Peyer's patch (tissue), 4 donors: ENCODE measurements around the gene AKR1C8.

- PRO-cap = no peak
- RAMPAGE, long total RNA, 4 experiments = no peak in any of the 4 experiments
Observed at GRCh38 chr10:3292552-3293054, 120.0 kb upstream of the PITRM1 start.

- PRO-cap = no peak
- RAMPAGE, long total RNA, 4 experiments = no peak in any of the 4 experiments
Observed at GRCh38 chr10:3451832-3452987, 279.6 kb upstream of the PITRM1 start.

DNA sequence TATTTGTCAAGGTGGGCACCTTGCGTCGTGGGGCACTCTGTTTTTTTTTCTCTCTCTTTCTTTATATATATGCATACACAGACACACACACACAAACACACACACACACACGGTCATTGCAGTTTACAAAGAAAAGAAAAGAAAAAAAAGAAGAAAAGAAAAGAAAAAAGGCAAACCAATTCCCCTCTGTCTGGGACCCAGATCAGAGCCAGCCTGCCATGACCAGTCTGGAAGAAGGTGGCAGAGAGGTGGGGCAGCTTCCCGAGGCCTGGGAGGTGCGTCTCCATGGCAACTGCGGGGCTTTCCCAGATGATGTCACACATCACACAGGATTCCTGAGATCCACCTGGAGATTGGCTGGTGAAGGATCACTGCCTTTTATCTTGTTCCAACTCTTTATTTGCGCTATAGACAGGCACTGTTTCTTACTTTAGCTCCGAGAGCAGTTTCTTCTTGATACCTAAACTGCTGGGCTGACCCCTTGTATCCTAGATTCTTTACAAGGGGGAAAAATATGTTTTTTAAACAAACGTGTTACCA, 298.7 kb downstream of the KLF6 start:
- PRO-cap = no peak
- RAMPAGE, long total RNA, 4 experiments = no peak in any of the 4 experiments

DNA sequence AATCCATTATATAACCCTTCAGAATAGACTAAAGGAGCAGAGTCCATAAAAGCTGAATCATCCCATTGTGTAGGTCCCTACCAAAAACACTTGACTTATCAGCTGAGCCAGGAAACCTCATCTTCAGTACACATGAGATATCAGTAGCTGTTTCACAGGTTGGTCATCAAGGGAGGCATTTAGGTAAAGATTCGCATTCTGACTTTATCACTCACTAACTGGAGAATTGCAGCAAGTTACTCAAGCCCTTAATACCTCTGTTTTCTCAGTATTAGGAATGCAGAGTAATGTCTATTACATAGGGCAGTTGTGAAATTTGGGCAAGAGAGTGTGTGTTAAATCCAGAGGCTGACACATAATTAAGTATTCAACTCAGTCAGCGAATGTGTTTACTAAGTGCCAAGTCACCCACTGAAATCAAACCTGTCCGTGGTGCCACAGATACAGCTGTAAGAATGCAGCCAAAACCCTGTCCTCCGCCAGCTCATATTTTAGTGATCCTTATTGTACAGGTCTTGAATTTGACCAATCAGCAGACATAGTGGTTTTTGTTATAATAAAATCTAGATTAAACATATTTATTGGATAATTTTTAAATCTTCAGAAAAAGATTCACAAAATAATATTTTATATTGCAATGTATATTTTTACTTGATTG, 44.5 kb downstream of the KLF6 start:
- PRO-cap = no peak
- RAMPAGE, long total RNA, 4 experiments = no peak in any of the 4 experiments

GRCh38 chr10:3770700-3771202, 14.3 kb downstream of the KLF6 start:
- PRO-cap = no peak
- RAMPAGE, long total RNA, 4 experiments = no peak in any of the 4 experiments

DNA sequence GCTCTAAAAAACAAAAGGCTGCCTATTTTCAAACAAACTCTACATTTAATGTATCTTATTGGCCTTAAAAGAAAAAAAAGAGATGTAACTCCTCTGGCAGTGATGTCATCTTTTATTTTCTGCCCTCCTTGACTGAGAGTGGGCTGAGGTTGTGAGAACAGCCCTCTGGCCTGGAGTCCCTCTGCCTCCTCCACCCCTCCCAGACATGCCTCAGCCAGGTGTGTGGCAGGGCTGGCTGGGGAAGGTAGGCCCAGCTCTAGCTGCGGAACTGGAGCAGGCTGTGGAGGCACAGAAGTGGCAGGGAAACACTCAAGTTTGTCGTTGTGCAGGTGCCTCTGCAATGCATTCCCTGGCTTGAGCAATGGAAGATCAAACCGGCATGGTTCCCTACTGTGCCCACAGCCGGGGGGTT, 9.1 kb downstream of the KLF6 start:
- PRO-cap = no peak
- RAMPAGE, long total RNA, 4 experiments = no peak in any of the 4 experiments

DNA sequence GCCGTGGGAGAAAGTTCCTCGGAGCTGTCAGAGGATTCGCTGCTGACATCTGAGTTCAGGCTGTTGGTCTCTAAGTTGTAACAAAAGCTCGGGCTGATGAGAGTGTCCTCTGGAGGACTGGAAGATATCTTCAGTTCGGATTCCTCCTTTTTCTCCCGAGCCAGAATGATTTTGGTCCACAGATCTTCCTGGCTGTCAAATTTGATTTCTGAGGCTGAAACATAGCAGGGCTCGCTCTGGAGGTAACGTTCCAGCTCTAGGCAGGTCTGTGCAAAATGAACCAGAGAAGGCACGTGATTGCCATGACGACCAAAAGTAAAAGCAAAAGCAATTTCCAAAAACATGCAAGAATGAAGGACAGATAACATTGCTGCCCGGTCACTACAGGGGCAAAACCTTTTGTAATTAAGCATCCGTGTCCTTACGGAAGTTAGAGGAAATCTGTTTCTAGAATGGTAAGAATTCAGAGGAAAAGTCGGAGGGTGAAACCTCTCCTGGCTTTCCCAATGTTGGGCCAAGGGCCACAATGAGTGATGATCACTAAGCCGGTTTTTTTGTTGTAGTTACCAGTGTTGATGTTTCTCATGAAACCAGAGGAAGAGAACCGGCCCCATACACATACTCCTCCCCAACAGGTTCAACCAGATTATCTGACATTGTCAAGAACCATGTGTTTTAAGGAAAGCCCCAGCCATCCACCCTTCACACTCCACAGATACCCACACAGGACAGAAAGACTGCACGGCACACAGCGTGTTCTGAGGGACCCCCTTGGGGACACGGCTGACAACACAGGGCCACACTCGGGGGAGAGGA, 2.9 kb downstream of the KLF6 start:
- PRO-cap = bidirectional peak, plus-strand start at position 585 of the sequence, minus-strand start at position 250 of the sequence
- RAMPAGE, long total RNA, 4 experiments = no peak in any of the 4 experiments

- PRO-cap = no peak
- RAMPAGE, long total RNA, 4 experiments = no peak in any of the 4 experiments
Observed at GRCh38 chr10:3805625-3806351, 20.8 kb upstream of the KLF6 start.

DNA sequence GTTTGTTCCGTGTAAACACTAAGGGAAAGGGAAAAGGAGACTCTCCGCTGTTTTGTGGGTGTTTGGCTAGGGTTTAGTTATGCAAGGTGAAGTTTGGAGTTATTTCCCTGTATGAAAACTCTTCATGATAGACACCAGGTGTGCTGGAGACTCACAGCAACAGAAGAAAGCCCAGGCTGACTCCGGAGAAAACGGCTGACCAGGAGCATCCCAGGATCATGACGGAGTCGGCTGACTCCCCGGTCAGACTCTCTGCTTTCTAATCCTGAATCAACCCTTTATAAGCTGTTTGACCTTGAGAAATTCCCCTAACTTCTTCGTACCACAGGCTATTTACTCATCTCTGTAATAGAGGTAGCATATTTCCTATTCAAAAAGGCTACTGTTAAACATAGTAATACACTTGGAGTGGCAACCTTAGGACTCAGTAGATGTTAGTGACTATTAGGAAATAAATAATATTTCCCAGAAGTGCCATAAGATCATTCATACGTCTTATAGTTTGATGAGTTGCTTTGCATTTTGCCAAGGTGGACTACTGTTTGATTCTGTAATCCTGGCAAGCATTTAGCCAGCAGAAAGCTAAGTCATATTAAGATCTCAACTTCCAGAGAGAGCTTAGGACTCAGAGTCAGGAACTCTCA, 94.3 kb upstream of the KLF6 start:
- PRO-cap = no peak
- RAMPAGE, long total RNA, 4 experiments = no peak in any of the 4 experiments

DNA sequence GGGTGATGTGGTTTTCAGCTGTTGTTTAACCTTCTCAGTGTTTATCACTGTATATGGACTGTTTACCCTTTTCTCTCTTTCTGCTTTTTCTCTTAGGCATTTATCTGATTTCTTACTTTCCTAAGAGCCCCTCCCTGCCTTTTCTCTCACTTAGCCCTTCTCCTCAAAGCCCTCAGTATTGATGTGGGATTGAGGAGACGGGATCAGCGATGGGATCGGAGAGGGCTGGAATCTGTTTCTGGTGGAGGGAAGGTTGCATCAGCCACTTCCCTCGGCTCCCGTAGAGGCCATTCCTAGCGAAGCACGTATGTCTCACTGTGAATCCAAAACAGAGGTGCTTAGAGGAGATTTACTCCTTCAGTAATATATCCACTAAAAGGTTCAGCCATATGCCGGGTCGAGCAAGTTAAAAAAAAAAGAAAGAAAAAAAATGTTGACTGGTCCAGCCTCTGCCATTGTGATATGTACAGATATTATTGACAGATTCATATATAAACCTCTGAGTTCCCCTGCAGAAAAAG, 109.2 kb upstream of the KLF6 start:
- PRO-cap = no peak
- RAMPAGE, long total RNA, 4 experiments = no peak in any of the 4 experiments

DNA sequence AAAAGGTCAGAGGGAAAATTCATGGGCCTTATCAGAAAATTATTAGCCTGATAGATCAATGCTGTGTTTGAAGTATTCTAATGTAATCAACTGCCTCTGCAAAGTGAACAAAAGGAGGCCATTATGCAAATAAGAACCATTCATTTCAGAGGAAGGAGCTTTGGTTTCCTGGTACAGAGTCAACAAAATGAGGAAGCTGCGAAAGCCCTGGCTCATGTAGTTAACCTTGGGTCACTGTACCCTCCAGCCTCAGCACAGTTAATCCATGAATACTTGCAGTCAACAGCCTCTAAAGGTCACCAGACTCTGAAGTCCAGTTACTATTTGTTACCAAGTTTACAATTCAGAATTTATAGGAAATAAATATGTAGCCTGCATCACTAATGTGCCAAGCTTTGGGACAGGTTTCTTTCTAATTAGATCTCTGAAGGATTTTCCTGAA, 343.0 kb upstream of the KLF6 start:
- PRO-cap = no peak
- RAMPAGE, long total RNA, 4 experiments = no peak in any of the 4 experiments

- PRO-cap = no peak
- RAMPAGE, long total RNA, 4 experiments = no peak in any of the 4 experiments
Observed at GRCh38 chr10:4130495-4131243, 345.7 kb upstream of the KLF6 start.

DNA sequence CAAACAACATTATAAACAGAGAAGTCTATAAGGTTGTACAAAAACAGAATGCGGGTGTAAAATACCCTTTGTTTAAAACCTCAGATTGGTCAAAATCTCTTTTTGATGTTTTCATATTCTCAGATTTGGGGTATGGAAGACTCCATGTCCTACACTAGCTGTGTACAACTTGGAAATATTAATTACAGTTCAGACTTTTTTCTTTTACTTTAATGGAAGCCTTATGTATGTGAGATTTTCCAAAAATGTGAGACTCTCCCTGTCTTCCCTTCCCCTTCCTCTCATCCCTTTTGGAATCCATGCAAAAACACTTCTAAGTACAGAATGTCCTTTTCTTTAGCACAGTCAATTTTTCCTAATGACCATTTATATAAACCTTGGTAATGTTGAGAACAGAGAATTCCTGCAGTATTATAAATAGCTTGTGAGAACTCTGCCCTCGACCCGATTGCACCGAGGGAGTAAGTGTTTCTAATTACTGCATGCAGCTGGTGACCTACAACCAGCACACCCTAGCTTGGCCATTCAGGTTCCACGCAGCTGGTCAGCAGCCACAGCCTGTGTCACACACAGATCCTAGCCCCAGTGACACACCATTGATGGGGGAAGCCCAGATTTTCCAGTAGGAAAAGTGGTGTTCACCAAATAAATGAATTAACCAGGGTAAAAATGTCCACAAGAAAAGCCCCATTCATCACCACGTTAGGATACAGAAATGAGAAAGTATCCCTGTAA, 498.8 kb upstream of the KLF6 start:
- PRO-cap = bidirectional peak, plus-strand start at position 478 of the sequence, minus-strand start at position 280 of the sequence
- RAMPAGE, long total RNA, 4 experiments = no peak in any of the 4 experiments

DNA sequence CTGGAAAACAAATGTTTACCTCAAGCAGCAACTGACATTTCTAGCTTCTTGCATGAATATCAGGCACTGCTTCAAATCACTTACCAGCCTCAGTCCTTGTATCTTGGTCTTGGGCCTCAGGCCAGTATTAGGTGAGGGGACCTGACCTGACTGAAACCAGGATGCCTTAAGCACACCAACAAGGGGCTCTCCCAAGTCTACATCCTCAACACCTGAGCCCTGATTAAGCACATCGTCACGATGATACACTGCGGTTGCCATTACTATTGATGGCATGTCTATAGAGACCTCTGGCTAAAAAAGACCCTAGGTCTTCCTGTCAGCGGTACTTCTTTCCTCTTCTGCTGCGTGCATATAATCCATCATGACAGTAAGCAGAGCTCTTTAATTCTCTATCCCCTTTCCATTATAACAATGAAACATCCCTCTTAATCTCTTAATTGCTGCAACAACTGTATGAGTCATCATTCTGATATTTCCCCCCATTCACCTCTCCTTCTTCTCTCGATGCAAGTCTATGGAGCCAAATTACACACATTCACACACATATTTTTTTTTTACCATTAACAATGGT, 45.4 kb upstream of the AKR1E2 start:
- PRO-cap = no peak
- RAMPAGE, long total RNA, 4 experiments = no peak in any of the 4 experiments

- PRO-cap = bidirectional peak, plus-strand start at chr10:4826690, minus-strand start at chr10:4826618
- RAMPAGE, long total RNA, 4 experiments = start-site peak on the plus strand in 1 of 4 experiments, at chr10:4826531-4826663 at its widest, 6 reads per replicate
Observed at GRCh38 chr10:4826411-4827151, 574 bp downstream of the AKR1E2 start.

GRCh38 chr10:4850308-4850843, 24.4 kb downstream of the AKR1E2 start:
- PRO-cap = no peak
- RAMPAGE, long total RNA, 4 experiments = no peak in any of the 4 experiments

DNA sequence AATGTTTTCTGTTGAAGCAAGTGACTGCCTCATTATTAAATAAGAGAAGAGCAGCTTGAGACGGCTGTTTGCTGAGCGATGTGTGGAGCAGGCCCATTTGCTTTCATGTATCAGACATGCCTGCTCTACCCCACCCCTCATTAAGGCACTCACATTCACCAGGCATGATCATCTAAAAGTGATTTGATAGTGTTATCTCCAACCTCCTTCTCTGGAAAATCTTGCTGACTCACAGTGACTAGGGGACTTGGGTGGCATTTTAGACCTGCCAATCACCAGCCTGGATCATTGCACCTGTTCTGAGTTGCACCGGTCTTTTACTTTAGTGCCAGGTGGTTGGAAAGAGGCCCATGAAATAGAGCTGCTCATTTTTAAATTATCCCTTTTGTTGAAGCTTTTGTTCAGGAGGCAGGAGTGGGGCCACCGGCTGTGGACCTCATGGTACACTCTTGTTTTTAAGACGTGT, 16.6 kb upstream of the AKR1C2 start:
- PRO-cap = bidirectional peak, plus-strand start at position 325 of the sequence, minus-strand start at position 82 of the sequence
- RAMPAGE, long total RNA, 4 experiments = no peak in any of the 4 experiments

GRCh38 chr10:5095234-5095570, 988 bp downstream of the AKR1C3 start:
- PRO-cap = no peak
- RAMPAGE, long total RNA, 4 experiments = no peak in any of the 4 experiments

DNA sequence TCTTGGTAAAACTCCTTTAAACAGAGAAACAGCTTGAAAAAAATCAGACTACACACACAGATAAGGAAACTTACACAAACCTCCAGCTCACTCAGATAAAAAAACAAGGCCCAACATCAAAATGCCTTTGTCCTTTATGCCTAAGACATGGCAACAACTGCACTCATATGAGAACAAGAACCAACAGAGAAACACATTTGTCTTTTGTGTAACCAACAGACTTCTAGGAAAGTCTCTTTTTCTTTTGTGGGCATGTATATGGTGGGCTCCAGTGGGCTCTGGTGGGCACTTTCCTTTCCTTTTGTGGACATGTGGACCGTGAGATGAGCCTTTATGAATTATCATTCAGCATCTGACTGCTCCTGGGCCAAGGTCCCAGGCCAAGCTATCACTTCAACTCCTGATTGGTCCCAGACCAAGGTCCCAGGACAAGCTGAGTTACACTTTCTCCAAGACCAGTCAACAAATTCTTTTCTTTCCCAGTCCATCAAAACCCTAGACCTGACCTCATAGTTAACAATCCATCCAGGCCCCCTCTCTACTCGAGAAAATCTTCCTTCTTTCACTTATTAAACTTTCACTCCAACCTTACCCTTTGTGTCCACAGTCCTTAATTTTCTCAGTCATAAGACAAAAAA, 1.1 kb downstream of the AKR1C8 start:
- PRO-cap = no peak
- RAMPAGE, long total RNA, 4 experiments = no peak in any of the 4 experiments

- PRO-cap = no peak
- RAMPAGE, long total RNA, 4 experiments = no peak in any of the 4 experiments
Observed at GRCh38 chr10:5184742-5185519, at the start of gene AKR1C8. Gene AKR1C8 (minus strand): TSS chr10:5185150.